Pulmonary artery (tissue), 1 donor: ENCODE results near the genes TMEM191B, CLTCL1, CLDN5 and GP1BB.

DNA sequence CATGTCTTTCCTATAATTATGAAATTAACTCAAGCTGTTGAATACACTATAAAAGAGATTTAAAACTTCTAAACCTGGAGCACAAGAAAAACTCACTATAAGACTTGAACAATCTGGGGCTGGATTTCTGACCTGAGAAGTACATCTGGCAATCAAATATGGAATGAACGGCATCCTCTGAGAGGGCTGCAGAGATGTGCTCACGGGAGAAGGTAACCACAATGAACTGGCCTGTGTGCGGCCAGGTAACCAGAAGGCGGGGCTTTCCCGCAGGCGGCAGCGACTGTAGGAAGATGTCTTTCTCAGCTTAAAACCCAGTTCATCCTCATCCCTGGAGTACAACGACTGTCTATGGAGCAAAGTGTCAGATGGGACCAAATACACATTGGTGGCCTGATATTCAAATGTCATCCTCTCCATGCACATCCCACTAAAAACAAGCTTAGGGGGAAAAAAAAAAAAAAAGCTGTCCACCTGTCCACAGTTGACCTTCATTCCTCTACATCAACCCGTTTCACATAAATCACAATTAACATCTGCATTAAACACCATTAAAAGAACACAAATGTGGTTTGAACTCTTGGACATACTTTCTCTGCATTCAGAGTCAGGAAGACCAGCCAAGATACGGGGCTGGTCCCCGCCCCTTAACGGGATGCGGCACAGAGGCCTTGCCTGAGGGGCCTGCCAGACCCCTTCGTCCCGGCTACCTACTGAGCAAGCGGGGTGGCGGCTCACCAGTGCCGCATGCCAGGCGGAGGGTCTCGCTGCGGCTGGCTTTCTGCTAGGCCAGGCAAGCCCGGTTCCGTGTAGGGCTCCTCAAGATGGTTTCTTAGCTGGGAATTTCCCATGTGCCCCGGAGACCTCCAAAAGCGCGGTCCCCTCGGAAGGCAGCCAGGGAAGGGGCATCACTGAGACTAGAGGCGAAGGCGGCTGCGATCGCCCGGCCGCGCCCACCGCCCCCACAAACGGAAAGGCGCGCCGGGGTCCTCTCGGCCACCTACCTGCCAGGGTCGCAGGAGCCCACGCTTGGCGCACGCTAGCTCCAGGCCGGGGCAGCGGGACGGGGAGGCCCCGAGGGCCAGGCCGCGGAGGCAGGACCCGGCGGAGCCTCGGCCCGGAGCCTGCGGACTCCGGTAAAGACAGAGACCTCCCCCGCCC is 24.2 kb downstream of the MICAL3 start:
- PRO-cap: no peak

DNA sequence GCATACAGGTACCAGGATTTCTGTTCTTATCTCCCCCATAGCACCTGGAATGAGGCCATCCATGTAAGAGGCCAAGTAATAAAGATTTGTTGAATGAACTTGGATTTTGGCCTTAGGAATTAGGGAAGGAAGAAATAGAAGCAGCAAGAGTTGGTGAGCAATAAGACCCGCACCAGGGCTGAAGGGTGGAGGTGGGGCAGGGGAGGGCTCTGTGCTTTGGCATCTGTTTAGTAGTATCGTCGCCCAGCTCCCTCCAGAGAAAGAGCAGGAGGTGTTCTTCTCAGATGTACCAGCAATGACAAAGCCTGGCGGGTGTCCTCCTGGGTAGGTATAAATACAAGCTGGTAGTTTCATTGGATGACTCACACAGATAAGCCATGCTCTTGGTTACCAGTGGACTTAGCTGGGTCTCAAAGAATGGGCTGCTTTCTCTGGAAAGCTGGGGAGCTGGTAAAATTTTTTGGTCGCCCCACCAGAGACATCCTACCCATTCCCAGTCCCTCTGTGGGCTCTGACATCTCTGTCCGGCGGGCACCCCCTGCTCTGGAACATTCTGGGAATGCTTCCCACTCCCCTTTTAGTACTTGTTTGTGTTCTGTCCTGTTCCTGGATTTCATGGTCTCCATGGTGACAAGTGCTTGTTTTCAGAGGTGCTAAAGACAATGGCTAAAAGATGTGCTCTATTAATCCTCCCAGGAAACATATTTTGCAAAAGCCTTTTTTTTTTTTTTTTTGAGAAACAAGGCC is 15.4 kb upstream of the TUBA8 start:
- PRO-cap: no peak

DNA sequence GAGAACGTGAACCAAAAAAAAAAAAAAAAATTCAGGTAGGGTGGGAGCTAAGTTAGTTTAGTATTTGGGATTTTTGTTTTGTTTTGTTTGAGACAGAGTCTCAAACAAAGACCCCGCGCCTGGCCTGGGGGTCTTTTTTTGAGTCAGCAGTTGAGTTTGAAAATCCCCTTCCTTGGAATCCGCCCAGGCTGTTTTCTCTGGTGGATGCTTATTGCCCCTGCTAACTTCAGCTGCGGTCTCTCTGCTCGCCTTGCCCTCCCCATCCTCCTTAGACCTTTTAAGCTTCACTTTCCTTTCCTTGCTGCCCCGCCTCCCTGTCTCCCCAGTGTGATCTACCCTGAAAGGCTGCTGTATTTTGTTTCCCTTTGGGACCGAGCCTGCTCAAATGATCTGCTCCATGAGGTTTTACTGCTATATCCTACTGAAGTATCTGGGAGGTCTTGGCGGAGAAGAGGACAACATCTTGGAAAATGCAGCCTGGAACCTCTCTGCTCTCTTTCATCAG is 2.5 kb downstream of the USP18 start:
- PRO-cap: no peak

DNA sequence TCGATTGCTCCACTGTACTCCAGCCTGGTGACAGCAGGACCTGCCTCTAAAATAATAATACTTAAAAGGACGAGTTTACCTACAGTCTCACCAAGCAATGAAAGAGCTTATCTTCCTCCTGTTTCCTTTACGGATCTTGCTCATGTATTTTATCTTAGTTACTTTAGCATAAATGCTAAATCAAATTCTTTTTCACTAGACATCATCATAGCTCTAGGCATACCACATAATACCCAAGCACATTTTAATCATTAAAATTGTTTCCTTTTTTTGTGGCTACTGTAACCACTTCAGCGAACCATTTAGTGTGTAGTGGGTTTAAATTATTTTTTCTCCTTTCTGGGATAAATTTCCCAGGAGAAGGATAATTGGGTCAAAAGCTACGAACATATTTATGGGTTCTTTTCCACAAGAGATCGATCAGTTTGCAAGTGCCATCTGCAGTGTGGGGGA is at the start of gene TMEM191B:
Gene TMEM191B, plus strand, starts transcription at position 419 of the 453 bp plus-strand sequence.
- PRO-cap: no peak

DNA sequence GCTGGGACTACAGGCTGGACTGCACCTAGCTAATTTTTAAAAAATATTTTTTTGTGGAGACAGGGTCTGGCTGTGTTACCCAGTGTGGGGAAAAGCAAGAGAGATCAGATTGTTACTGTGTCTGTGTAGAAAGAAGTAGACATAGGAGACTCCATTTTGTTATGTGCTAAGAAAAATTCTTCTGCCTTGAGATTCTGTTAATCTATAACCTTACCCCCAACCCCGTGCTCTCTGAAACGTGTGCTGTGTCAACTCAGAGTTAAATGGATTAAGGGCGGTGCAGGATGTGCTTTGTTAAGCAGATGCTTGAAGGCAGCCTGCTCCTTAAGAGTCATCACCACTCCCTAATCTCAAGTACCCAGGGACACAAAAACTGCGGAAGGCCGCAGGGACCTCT is 2.5 kb upstream of the PRODH start:
- PRO-cap: no peak

DNA sequence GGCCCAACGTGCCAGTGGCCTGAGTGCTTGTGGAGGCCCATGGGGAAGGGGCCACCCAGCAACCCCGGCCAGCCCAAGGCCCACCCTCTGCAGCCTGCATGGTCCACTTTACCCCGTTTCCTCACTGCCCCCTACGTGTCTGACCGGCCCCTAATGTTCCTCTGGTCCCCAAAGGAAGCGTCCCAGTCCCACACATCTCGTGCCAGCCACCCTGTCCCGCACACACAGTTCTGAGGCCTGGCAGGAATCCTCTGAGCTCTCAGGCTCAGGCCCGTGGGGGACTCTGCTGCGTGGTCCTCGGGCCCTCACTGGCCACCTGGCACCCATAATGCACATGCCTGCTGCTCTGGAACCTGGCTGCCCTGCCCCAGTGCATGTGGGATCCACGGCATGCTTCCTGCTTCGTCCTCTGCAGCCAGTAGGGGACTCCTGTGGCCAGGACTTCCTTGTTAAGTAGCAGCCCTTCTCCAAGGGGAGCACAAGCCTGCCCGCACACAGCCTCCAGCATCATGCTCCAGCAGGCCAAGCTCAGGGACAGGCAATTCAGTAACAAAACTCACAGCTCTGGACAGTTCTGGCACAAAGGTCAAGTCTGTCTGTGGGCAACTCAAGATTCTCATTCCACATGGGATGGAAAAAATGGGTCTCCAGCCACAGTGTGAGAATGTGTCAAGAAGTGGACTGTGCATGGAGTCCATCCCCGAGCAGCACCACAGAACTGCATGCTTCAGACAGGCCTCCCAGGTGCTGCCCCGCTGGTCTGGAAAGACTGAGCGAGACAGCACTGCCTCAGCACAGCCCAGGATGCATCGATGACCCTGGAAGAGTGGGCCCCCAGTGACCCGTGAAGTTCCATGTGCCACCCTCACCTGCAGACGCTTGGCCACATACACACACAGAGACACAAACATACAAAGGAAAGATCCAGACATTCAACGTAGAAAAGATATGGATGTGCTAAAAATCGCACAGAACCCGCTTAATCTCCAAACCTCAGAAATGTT is 85.2 kb downstream of the DGCR2 start:
- PRO-cap: no peak

- PRO-cap: no peak
These were observed 17.9 kb downstream of the DGCR2 start for GRCh38 chr22:19104237-19104876.

GRCh38 chr22:19127360-19127803 is 3.7 kb upstream of the TSSK2 start:
- PRO-cap: no peak

- PRO-cap: no peak
These were observed 1.3 kb upstream of the TSSK2 start for GRCh38 chr22:19129808-19130297.

DNA sequence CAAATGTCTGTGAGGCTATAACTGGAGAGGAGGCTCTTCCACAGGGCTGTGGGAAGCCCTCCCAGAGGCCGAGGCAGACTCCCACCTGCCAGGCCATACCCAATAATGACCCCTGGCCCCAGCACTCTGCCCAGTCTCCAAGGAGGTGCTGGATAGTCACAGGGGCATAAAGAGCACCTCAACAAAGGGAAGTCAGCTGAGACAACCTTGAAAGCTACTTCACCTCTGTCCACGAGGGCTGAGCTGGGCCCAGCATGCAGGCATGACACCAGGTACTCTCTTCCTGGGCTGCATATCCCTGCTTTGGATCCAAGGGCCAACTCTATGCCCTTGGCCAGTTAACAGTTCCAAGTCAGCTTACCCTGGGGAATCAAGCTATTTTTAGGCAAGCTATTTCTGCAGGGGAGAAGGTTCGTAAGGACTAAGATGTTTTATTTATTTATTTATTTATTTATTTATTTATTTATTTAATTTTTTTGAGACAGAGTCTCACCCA is 40.2 kb upstream of the SLC25A1 start:
- PRO-cap: no peak

GRCh38 chr22:19291567-19291847 is at the start of gene CLTCL1:
TSS of gene CLTCL1 (minus strand) at chr22:19291719.
- PRO-cap: bidirectional peak, plus-strand start at chr22:19291925, minus-strand start at chr22:19291774

DNA sequence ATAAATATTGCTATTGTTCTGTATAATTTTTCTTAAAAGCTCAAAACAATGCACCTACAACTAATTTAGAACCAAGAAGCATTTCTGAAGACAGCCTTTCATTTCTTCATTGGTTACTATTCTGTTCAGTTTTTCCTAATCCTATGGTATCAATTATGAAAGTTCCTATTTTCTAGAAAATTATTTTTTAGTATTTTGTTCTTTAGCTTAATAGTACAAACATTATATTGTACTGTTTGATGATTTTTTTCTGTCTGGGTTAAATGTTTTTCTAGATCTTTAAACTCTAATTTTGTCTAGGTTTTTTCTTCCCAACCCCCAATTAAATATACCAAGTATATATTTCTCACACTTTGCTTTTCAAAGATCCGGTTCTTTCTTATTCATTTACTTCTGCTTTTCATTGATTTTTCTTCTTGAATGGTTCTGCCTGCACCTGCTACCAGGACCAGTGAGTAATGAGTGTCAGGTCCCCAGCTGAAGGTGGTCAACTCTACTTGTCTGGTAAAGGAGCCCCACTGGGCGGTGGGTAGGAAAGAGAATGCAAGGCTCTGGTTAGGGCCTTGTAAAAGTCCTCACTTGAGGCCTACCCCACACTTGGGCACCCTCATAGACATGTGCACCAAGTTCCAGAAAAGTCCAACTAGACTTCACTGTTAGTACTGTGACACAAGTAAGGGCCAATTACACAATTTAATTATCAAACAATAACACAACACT is 27.6 kb downstream of the HIRA start:
- PRO-cap: no peak

- PRO-cap: no peak
These were observed 8.9 kb downstream of the HIRA start for GRCh38 chr22:19422621-19423099.

GRCh38 chr22:19424986-19425749 is 6.4 kb downstream of the HIRA start:
- PRO-cap: no peak

GRCh38 chr22:19524314-19525114 is at the start of gene CLDN5:
TSS of gene CLDN5 (minus strand) at chr22:19524410.
- PRO-cap: bidirectional peak, plus-strand start at chr22:19524576, minus-strand start at chr22:19524410

GRCh38 chr22:19544026-19544715 is 20.0 kb upstream of the CLDN5 start:
- PRO-cap: no peak

DNA sequence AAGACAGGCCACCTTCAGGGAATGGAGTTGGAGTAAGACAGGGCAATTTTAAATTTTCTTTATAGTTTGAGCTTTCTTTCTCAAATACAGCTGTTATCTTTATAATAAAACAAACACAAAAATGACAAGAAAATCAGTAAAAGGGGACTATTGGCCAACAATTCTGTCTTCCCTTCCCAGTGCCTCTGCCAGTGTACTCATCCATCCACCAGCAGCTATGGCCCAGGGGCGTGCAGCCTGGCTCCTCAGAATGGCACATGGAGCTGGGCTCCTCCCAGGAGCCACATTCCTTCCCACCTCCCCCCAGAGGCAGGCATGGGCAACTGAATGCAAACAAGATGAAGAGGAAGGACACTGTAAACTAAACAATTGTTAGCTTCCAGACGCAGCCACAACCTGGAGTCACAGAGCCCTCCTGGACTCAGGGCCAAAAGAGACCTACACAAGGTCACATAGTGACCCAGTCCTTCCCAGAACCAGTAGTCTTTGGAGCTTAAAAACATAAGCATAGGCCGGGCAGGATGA is 30.5 kb upstream of the CLDN5 start:
- PRO-cap: no peak

DNA sequence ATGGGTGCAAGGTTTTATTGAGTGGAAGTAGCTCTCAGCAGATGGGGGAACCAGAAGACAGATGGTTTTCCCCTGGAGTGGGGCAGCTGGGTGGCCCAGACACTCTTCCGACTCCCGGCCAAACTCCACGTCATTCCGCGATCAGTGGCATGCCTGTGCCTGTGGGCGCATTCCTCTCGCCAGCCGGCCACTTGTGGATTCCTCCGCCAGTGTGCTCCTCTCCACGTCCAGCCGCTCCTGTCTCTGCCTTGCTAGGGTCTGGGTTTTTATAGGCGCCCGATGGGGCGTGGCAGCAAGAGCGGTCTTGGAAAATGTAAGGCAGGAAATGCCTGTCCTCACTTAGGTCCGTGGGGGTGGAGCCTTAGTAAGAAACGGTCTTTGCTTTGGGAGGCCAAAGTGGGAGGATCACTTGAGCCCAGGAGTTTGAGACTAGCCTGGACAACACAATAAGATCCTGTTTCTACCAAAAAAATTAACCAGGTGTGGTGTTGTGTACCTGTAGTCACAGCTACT is 81.6 kb upstream of the SEPTIN5 start:
- PRO-cap: no peak

GRCh38 chr22:19722165-19722574 is 1.2 kb upstream of the GP1BB start:
- PRO-cap: no peak

GRCh38 chr22:19723123-19723725 is at the start of gene GP1BB:
TSS of gene GP1BB (plus strand) at chr22:19723539.
- PRO-cap: no peak